Osteocyte (in vitro differentiated cells): ENCODE measurements around the genes RHCE and MAN1C1.

DNA sequence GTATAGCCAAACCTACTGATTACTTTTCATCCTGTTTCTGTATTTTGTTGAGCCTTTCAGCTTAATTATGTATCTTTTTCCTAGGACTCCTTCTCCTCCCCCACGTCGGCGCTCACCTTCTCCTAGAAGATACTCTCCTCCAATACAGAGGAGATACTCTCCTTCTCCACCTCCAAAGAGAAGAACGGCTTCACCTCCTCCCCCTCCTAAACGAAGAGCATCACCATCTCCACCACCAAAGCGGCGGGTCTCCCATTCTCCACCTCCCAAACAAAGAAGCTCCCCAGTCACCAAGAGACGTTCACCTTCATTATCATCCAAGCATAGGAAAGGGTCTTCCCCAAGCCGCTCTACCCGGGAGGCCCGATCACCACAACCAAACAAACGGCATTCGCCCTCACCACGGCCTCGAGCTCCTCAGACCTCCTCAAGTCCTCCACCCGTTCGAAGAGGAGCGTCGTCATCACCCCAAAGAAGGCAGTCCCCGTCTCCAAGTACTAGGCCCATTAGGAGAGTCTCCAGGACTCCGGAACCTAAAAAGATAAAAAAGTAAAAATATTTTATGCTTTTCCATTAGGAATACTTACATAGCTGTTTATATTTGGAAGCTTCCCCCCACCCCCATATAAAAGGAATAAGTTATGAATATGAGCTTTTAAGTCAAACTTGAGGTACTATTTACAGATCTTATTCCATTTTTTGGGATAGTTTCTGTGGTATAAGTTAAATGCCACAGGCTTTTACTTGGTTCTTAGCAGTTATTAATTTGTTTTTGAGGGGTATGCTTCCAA lies 26.1 kb downstream of the SRRM1 start:
- PRO-cap = no peak

- PRO-cap = no peak
Observed at GRCh38 chr1:24719855-24720661, 25.2 kb upstream of the CLIC4 start.

DNA sequence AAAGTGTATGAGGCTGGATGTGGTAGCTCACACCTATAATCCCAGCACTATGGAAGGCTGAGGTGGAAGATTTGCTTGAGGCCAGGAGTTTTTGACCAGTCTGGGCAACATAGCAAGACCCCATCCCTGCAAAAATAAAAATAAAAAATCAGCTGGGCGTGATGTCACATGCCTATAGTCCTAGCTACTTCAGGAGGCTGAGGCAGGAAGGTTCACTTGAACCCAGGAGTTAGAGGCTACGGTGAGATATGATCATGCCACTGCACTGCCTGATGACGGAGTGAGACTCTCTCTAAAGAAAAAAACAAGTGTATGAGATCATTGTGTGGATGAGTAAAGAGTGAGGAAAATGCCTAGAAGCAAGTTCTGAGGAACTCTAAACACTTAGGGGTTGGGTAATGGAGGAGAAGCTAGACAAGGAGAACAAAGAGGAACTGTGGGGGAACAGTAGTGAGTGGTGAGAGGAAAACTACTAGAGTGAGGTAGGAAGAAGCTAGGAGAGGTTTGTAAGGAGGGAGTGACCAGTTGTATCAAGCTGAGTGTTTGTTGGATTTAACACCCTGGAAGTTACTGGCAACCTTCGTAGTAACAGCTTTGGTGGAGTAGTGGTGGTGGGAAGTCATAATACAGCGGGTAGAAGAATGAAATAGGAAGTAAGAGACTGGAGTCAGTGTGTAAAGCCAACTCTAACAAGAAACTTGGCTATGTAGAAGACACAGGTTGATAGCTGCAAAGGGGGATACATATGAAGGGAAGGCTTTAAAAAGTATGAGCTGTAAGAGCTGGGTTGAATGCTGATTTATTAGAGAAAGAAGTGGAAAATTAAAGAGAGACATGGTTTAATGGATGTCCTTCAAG lies 17.1 kb downstream of the CLIC4 start:
- PRO-cap = no peak

DNA sequence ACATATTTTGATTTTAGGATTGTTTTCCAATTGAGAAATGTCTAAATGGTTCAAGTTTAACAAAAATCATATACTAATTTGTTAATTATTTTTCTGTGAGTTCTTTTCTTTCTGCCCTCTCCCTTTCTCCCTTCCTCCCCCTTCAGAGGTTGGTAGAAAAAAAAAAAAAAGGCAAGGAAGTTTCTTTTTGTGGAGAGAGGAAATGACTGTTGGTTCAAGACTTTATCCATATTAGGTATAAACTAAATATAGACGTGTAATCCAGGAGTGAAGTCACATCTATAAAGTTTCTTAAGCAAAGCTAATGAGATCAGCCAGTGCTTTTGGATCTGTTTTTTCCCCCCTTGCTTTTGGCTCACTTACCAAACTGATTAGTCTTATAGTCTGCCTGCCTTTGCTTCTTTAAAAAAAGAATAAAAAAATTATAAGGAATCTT lies 24.9 kb downstream of the CLIC4 start:
- PRO-cap = no peak

GRCh38 chr1:24798879-24799603 lies 53.8 kb downstream of the CLIC4 start:
- PRO-cap = no peak

GRCh38 chr1:24929201-24930204 lies 573 bp downstream of the RUNX3 start:
- PRO-cap = no peak

DNA sequence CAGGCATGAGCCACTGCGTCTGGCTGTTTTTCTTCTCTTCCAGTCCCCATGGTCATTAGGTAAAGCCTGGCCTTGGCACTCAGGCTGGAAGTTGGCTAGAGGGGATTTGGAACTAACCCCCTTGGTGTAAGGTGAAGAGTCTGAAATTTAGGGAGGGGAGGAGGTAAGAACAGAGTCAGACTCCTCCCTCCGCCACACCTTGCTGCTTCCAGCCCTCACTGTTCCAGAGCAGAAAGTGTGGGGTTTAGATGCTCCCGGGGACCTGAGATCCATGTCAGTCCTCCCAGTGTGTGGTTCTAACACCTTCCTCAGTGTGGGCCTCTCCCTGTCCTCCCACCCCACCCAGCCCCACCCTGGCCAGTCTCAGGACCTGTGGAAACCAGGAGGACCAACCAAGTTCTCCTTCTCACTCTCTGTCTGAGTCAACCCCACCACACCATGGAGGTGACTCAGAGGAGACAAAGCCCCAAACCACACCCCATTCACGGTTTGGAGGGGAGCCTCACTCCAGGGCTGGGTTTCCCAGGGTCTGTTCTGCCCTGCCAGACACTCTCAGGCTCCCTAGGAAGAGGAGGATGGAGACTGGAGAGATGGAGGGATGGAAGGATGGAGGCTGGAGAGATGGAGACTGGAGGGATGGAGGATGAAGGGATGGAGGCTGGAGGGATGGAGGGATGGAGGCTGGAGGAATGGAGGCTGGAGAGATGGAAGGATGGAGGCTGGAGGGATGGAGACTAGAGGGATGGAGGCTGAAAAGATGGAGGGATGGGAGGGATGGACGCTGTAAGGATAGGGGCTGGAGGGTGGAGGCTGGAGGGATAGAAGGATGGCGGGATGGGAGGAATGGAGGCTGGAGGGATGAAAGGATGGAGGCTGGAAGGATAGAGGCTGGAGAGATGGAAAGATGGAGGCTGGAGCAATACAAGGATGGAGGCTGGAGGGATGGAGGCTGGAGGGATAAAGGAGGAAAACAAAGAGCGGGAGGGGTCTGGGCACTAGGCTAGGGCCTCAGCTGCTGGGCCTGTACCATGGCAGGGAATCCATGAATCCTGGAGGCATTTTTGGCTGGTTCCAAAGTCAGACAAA lies 100.8 kb upstream of the RUNX3 start:
- PRO-cap = no peak

- PRO-cap = no peak
Observed at GRCh38 chr1:25218732-25219820, 13.2 kb downstream of the SYF2 start.

- PRO-cap = no peak
Observed at GRCh38 chr1:25420628-25421067, at the start of gene RHCE. RHCE (minus strand) TSS chr1:25420825.

GRCh38 chr1:25550502-25551041 lies 7.2 kb downstream of the LDLRAP1 start:
- PRO-cap = no peak

GRCh38 chr1:25559921-25560558 lies 16.6 kb downstream of the LDLRAP1 start:
- PRO-cap = no peak

DNA sequence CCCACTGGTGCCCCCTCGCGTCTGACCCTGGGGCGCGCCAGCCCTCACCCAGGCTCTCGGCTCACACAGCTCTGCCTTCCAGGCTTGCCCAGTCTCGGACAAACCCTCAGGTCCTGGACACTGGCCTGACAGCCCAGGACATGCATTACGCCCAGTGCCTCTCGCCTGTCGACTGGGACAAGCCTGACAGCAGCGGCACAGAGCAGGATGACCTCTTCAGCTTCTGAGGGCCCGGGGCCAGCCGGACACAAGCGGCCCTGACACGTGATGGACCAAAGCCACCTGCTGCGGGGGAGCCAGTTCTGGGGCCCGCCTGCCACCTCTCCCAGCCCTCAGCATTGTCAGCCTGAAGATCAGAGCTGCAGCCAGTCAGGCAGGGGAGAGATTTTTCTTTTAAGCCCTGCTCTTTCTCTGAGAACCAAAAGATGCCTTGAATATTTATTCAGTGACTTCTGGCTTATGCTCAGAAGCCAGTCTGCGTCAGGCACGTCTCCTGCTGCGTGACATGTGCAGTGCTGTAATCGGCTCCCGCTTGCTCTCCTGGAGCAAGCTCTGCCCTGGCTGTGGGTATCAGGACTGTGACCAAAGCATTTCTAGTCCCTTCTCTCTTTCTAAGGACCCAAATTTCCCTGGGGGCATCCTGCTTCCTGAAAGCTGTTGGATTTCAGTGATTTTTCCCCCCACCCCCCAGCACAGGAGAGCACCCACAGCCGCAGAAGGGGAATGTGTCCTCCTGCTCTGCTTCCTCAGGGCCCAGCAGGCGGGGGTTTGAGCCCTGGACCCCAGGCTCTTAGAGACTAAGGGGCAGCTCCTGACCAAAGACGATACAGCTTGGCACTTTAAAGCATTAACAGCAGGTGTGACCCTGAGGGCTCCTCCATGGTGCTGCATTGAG lies 23.6 kb downstream of the LDLRAP1 start:
- PRO-cap = no peak

DNA sequence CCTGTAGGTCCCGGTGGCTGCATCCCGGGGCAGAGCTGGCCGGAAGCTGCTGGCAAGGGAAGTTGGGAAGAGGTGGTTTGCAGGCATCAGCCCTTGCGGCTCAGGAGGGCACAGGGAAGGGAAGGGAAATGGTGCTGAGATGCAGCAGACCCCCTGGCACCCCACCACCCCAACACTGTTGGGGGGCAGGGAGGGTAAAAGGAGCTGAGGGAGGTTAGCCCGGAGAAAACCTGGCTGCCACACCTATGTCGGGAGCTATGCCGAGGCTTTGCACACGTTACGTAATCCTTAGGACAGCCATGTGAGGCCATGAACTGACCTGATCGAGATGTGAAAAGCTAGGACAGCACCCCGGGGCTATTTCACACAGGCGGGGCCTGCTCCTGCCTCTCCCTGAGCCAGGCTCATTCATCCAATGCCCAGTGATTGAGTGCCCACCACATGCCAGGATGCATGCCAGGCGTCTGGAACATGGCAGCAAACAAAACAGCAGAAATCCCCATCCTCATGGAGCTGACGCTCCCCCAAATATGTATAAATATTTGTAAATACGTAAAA lies 30.1 kb downstream of the LDLRAP1 start:
- PRO-cap = no peak

GRCh38 chr1:25615973-25617225 lies at the start of gene MAN1C1:
MAN1C1 (plus strand) TSS chr1:25616791.
- PRO-cap = bidirectional peak, plus-strand start at chr1:25616794, minus-strand start at chr1:25616563

DNA sequence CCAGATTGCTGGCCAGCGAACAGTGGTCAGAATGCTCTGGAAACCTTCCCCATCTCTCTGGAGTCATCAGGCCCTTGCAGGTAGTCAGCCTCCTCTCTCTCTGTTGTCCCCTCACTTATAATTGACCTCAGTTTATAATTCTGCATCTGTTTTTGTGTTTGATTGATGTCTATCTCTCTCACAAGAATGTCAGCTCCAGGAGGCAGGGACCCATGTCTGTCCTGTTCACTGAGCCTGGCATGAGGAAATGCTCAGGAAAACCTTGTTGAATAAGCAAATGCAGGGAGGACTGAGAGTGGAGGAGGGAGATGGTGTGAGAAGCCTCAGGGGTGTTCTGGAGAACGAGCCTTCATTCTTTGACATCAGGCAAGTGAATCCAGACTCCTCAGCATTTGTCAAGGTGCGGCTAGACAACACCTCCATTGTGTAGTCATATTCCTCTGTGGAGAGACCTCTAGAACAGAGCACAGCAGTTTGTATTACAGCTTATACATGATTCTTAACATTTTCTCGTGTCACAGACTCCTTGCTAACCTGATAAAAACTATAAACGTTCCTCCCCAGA lies 45.5 kb downstream of the MAN1C1 start:
- PRO-cap = no peak

DNA sequence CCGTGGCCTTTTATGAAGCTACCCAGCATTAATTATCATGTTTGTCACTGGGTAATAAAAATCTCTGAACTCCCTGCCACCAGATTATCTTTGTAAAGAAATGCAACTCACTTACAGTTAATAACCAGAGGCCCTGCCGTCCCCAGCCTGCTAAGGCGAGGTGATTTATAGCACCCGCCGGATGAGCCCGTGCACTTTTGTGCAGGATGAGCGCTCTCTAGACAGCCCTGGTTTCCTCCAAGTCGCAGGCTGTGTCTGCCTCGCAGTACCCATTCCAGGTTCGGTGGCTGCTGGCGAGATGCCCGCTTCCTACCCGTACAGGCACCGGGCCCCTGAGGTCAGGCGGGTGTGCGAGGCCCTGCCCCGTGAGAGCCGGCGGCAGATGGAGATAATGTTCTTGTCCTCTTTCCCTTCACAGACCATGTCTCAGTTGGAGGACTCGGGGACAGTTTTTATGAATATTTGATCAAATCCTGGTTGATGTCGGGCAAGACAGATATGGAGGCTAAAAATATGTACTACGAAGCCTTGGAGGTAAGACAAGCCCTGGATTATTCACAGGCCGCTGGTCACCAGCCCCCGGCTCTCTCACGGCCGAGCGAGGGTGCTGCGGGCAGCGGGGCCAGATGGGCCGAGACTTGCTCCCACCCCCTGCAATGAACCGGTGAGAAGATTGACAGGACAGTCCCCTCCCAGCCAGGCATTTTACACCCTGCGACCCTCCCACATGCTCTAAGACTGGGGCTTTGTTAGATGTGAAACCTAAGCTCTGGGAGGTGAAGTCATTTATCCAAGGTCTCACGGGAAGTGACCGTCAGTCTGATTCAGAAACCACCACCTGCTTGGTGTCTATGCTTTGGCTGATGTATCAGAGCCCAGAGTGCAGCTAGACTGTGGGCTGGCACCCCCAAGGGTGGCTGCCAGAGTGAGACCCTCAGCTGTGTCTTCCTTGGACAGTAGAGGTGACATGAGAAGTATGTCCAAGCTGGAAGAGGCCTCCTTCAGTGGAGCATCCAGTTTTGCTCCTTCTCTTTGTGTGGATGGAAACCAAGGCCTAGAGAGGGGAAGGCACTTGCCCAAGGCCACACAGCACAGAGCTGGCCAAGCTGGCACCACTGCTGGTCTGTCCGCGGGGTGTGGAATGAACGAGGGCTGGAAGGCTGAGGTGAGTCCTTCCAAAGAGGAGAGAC lies 28.4 kb upstream of the SELENON start:
- PRO-cap = no peak

GRCh38 chr1:25820525-25821442 lies 1.0 kb downstream of the MTFR1L start:
- PRO-cap = bidirectional peak, plus-strand start at chr1:25820837, minus-strand start at chr1:25820792

- PRO-cap = no peak
Observed at GRCh38 chr1:25861167-25862257, 2.3 kb upstream of the AUNIP start.

DNA sequence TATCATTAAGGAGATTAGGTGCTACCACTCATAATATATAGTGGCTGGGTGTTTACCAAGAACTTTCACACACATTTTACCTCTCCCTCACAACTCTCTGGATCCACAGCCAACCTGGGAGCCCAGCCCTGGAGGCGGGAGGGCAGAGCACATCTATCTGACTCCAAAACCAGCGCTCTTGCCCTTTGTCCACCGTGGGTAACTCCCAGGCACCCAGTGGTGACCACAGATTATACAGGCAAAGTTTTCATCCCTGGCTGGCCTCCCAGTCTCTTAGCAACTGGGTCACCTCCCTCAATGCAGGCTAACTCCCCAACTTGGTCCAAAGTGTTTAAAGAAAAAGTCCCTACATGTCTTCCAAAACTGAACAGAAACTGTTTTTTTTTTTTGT lies 2.4 kb downstream of the PAQR7 start:
- PRO-cap = no peak

DNA sequence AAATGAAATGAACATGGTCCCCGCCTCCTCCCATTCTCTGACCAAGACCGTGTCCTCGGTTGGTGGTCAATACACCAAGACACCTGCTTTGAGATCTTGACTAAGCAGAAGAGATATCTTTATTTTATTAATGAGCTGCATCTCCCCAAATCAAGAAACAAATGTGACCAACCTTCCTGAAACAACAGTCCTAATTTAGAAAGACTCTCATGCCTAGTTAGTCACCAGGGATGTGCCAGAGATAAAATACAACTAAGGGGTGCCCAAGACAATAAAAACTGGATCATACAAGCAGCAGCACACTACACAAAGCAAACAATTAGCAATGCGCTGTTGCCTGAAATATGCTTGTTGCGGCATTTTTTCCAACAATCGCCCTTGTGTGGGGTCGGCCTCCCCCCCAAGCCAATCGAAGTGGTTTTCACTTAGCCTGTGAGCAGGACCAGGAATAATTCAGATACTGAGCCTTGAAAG lies 1.3 kb upstream of the STMN1 start:
- PRO-cap = no peak